ENCODE measurements around a stretch of chr1.

- PRO-cap, result no peak
These were observed 56.4 kb downstream of the SLC9A1 start for GRCh38 chr1:27098363-27099012.

DNA sequence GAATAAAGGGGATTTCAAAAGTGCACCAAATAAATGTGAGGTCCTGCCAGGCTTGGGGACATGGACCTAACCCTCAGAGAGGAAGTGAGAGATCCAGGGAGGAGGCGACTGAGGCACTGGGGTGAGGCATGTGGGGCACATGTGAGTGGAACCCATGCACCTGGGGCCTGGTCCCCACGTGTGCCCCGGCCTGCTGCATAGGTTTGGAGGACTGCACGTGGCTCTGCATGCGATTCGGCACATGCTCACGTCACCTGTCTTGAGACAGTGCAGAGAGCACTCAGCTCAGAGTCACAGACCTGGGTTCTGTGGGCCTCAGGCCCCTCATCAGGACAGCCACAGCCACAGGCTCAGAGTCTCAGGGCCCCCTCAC, 48.4 kb downstream of the SLC9A1 start:
- PRO-cap, result no peak

GRCh38 chr1:27155666-27155939, 678 bp upstream of the SLC9A1 start:
- PRO-cap, result no peak

DNA sequence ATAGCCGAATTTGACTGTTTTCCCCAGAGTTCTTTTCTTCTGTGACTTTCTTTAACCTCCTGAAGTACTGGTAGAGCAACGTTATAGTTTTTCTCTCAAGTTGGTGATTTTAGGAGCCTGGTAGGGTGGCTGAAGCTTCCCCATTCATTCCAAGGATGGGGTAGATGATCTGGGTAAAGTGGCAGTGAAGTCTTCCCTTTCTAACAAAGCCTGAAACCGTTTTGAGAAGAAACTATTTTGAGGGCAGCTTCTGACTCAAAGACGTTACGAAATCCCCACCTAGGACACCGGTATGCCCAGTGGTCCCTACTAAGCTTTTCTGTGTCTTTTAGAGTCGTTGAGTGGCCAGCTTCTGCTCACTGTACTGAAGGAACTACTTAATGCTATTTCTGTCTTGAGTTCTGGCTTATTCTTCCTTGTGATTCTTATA, 1.3 kb downstream of the WDTC1 start:
- PRO-cap, result no peak

GRCh38 chr1:27290593-27291479, 31.1 kb upstream of the TMEM222 start:
- PRO-cap, result no peak

DNA sequence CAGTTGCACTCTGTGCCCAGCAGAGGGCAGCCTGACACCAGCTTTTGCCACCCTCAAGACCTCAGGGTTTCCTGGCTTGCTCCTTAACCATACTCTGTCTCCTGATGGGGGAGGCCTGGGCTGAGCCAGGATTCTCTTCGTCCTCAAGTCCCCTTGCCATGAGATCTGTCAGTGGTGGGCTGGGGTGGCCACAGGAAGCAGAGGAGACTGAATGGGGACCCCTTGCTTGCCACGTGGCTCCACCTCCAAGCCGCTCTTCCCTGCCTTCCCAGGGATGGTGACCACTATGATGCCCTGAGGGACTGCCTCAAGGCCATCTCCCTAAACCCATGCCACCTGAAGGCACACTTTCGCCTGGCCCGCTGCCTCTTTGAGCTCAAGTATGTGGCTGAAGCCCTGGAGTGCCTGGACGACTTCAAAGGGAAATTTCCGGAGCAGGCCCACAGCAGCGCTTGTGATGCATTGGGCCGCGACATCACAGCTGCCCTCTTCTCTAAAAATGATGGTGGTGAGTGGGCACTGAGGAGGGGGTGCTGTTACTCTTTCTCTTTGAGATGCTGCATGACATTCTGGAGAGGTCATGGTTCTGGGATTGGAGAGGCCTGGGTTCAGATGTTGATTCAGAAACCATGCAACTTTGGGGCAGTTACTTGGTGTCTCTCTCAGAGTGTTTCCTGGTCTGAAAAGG, 20.9 kb upstream of the TMEM222 start:
- PRO-cap, result no peak

DNA sequence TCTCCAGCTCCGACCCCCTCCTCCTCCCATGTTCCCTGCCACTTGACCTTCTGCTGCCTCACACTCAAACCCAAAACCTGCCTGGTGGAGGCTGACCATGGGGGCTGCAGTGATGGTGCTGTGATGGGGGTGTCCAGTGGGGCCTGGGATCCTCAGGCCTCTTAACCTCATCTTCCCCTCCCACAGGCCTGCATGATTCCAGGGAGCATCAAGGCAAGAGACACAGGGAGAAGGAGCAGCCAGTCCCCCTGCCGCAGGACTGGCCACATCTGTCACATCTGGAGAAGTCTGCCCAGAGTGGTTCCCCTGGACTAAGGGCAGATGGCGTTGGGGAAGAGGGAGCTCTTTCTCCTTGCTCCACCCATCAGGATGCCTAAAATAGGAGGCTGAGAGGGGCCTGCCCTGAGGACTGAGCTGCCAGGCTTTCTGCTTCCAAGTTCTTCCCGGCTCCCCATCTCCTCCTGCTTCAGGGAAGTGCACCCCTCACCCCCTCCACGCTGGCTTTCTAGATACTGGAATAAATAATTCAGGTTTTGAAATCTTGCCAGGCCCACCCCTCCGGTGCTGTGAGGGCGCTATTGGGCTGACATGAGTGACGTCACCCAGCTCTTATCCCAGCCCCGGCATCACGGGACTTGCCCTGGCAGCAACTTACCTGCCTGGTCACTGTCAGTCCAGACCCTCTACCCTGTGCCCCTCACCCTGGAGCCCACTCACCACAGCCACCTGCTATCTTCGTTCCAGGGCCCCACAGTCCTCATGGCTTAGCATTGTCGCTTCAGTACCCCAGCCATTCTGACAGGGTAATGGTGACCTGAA, 1.1 kb upstream of the GPR3 start:
- PRO-cap, result no peak

- PRO-cap, result no peak
These were observed 610 bp downstream of the GPR3 start for GRCh38 chr1:27392854-27393610.

DNA sequence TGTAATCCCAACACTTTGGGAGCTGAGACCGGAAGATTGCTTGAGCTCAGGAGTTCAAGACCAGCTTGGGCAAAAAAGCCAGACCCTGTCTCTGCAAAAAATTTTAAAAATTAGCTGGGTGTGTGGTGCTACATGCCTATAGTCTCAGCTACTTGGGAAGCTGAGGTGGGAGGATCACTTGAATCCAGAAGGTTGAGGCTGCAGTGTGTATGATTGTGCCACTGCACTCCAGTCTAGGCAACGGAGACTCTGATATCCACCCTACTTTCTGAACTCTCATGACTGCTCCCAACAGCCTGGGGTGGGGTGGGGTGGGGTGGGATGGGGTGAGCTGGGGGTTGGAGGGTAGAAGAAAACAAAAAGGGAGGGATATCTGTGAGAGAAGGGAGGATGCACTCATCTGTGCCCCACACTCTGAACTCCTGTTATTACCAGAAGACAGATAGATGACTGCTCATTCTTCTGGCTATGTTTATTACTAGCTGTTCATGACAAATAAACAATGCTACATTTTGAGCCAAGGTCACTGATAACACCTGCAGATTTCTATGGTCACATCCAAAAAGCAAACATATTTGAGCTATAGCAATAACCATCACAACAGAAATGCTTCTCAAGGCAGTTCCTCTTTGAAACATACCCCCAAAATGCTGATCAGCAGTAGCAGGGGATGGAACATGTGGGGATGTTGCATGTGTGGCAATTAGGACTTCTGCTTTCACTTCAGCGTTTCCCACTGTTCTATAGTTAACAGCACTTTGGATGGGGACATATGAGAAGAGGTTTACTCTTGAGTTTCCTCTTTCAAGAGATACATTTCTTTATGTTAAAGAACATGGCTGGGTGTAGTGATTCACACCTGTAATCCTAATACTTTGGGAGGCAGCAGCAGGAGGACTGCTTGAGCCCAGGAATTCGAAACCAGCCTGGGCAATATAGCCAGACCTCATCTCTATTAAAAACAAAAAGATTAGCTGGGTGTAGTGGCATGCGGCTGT, 43.2 kb downstream of the GPR3 start:
- PRO-cap, result no peak

- PRO-cap, result no peak
These were observed 14.7 kb downstream of the WASF2 start for GRCh38 chr1:27475285-27475605.

- PRO-cap, result bidirectional peak, plus-strand start at chr1:27519483, minus-strand start at chr1:27519382; bidirectional peak, plus-strand start at chr1:27519945, minus-strand start at chr1:27519840
These were observed 29.5 kb upstream of the WASF2 start for GRCh38 chr1:27519197-27520098.

GRCh38 chr1:27572167-27573332, 31.4 kb downstream of the AHDC1 start:
- PRO-cap, result no peak

DNA sequence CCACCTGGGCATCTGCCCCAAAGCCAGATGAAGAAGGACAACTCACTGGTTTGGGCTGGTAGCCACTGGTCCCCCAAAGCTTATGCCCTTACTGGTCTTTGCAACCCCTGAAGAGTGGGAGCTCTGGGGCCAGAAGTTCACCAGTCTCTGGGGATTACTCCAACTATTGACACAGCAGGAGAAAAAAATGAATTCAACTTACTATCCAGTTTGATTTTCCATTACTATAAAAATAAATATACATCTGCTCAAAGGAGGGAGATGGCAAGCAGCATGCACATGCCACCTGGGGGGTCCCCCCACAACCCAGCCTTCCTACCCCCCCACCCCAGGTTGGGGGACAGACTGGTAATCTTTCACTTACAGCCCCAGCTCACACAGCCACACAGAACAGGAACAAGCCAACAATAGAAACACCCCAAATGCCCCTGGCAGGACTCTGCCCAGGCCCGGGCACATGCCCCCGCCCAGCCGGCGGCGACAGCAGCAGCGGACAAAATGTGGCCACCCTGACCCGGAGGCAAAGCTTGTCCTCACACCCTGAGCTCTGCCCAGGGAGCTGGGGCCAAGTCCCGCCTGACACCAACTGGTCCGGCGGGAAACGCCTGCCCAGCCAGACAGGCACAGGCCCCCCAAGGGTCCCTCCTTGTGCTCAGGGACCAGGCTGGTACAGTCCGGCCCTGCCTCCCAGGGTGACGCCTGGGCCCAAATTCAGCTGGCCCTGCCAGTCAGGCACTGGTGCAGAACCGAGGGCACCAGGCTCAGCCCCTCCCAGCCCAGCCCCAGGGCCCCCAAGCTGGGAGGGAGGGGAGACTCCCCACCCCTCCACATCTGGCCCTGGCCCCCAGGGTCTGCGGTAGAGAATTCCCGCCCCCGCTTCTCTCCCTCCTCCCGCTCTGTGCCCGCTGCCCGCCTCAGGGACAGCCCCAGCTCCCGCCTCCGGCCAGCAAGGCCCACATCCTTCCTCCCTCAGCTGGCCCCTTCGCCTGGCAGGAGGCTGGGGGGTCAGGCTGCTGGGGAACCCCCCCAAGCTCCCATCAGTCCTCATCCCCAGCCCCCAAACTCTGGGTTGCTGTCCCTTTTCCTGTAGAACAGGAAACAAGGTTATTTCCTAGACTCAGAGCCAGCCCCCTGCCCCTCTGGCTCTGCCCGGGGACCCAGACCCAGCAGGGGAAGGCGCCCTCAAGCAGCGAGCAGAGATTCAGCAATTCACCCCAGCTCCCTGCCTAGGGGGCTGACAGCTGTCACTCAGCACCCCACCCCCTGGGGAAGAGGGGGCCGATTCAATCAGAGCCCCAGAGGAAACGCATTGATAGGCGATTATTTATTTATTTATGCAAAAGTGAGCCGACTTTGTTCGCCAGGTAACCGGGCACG, 2.1 kb downstream of the AHDC1 start:
- PRO-cap, result no peak

DNA sequence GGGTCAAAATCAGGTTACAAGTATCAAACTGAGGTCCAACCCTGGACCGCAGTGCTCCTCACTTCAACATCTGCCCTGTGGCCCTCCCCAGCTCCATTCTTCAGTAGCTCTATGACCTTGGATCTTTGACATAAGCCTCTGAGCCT, 4.3 kb downstream of the FGR start:
- PRO-cap, result no peak

DNA sequence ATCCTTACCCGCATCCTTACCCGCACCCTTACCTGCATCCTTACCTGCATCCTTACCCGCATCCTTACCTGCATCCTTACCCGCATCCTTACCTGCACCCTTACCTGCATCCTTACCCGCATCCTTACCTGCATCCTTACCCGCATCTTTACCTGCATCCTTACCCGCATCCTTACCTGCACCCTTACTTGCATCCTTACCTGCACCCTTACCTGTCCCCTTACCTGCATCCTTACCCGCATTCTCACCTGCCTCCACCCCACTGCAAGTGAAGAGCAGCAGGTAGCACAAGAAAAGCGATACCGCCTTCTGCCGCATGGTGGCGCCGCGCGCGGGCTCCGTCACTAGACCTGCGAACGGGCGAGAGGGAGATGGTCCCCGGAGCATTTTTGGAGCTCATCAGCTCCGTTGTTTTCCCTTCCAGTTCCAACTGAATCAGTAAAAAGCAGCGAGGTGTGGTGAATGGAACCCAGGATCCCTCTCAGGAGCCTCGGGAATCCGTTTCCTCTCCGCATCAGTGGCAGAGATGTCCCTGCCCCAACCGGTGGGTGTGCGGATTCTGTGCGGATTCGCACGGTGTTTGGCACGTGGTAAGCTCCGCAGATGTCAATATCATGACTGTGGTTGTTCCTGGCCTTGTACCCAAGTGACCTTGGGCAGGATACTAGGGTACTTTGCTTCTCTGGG, 2.9 kb downstream of the IFI6 start:
- PRO-cap, result unidirectional peak, plus-strand start at position 347 of the sequence

- PRO-cap, result bidirectional peak, plus-strand start at chr1:27726027, minus-strand start at chr1:27725580
These were observed 317 bp upstream of the FAM76A start for GRCh38 chr1:27725423-27725865.

GRCh38 chr1:27773476-27774608, 823 bp downstream of the STX12 start:
- PRO-cap, result no peak

DNA sequence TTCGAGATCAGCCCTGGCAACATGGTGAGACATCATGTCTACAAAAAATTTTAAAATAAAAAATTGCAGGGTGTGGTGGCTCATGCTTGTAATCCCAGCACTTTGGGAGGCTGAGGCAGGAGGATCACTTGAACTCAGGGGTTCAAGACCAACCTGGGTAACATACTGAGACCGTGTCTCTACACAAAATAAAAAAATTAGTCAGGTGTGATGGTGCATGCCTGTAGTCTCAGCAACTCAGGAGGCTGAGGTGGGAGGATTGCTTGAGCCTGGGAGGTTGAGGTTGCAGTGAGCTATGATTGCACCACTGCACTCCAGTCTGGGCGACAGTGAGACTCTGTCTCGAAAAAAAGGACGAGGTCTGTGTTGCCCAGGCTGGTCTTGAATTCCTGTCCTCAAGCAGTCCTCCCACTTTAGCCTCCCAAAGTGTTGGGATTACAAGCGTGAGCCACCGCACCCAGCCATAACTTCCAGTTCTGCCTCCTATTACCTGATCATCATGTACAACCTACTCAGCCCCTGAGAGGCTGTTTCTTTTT, 2.2 kb downstream of the THEMIS2 start:
- PRO-cap, result no peak

- PRO-cap, result no peak
These were observed 7.8 kb upstream of the EYA3 start for GRCh38 chr1:28096138-28096708.

- PRO-cap, result bidirectional peak, plus-strand start at chr1:28737749, minus-strand start at chr1:28737675
These were observed 775 bp downstream of the YTHDF2 start for GRCh38 chr1:28737251-28738178.

Measured in LUHMES (cell line).